NCI-H460 (cell line): ENCODE measurements around the genes OR6J1 and OXA1L.

DNA sequence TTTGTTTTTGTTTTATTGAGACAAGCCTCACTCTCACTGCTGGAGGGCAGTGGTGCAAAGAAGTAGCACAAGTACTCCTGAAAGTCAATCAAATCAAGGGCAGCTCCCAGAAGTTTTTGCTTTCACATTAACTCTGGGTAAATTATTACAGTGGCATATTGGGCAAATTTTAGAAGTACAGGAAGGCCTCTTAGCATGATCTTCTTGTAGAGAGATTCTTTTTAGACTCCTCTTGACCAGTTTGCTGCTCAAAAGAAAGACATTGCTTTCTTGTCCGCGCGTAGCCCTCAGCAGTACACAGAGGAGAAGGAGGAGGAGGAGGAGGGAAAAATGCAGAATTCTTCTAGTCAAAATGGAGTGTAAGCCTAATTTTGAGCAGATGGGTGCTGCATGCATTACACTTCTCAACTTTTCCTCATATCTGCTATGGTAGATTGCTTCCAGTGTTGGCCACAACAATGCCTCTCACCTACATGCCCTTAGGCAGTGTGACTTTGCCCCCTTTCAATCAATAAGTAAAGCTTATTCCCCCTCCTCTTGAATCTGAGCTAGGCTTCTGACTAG, 3.0 kb upstream of the METTL3 start:
RAMPAGE:
- cytosol, long total RNA, result no peak
- long total RNA, result no peak
- nucleus, long total RNA, result no peak

DNA sequence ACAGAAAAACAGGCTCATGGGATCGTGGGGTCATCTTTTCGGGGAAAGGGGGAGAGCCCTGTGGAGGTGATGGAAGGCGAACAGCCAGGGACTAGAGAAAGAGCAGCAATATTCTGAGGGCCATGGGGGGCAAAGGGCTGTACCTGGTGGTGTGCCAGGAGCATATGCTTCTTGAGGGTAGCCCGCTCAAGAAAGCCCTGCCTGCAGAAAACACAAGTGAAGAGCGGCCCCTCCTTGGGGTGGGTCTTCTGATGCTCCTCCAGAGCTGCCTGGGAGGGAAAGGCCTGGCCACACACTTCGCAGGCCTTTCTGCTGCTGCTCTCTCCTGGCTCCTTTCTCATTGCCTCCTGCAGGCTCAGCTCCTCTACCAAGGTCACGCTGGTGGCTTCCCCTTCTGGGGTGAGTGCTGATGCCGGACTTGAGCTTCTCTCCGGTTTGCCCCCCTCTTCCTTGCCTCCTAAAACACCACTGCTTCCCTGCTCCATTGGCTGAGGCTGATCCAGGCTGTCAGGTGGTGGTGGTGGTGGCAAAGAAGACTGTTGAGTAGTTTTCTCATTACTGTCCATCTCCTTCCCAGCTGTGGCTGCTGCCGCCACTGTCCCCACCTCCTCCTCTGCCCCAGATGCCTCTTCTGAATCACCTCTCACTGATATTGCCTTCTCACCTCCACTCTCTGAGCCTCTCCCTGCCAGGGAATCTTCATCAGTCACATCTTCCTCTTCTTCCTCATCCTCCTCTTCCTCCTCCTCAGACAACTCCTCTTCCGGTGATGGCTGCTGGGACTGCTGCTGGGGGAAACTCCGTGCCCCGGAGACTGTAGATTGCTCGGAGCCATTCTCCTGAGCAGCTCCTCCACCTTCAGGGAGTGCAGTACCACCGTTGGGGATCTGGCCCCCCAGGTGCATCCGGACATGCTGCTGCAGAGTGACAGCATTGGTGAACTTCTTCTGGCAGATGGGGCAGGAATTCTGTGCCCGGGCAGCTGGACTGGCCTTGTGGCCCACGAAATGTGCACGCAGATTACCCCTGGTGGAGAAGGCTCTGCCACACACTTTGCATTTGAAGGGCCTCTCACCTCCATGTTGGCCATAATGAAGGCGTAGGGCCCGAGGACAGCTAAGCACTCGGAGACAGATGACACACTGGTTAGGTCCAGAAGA, 3.1 kb downstream of the SALL2 start:
RAMPAGE:
- cytosol, long total RNA, result no peak
- long total RNA, result no peak
- nucleus, long total RNA, result no peak

GRCh38 chr14:21737071-21737379, 63.4 kb upstream of the OR4E1 start:
RAMPAGE:
- cytosol, long total RNA, result no peak
- long total RNA, result no peak
- nucleus, long total RNA, result no peak

DNA sequence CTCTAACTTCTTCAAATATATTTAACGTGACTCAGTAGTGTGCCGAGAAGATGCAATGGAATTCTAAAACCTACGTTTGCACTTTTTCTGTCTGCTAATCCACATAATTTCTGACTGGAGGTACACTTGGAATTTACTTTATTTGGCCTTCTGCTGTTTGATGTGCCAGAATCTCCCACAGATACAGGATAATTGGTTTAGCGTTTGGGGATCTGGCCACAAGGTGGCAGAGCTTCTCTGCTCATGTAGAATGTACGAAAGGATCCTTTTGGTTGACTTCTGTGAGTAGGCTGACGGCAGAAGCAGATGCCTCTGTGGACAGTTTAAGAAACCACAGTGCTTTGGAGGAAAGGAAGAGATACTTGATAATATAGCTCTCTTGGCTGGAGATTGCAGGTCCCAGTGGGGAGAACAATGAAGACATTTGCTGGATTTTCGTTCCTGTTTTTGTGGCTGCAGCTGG, 75.2 kb upstream of the OR4E1 start:
RAMPAGE:
- cytosol, long total RNA, result no peak
- long total RNA, result no peak
- nucleus, long total RNA, result no peak

DNA sequence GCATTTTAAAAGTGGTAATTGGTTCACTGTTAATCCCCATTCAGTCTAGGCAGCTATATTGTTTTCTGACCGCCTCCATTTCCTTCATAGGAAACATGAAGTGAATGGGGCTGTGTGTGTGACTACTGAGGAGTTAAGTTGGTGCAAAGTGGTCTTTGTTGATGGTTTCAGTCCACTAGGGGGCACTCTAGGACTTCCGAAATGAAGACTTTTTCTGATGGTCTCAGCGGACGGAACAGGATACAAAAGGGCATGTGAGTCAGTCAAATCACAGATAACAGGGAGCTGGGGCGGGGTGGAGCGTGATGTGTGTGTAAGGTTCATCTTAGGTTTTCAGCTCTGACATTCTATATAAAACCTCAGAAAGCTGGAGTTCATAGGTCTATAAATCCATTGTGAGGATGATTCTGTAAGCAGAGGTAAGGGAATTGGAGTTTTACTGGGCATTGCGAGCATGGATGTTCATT, 240.2 kb upstream of the OR4E1 start:
RAMPAGE:
- cytosol, long total RNA, result no peak
- long total RNA, result no peak
- nucleus, long total RNA, result no peak

GRCh38 chr14:22002775-22003316, 329.2 kb upstream of the OR4E1 start:
RAMPAGE:
- cytosol, long total RNA, result no peak
- long total RNA, result no peak
- nucleus, long total RNA, result no peak

GRCh38 chr14:22040376-22040764, 366.8 kb upstream of the OR4E1 start:
RAMPAGE:
- cytosol, long total RNA, result no peak
- long total RNA, result no peak
- nucleus, long total RNA, result no peak

GRCh38 chr14:22071093-22071656, 397.6 kb upstream of the OR4E1 start:
RAMPAGE:
- cytosol, long total RNA, result no peak
- long total RNA, result no peak
- nucleus, long total RNA, result no peak

GRCh38 chr14:22449364-22450132, 139.5 kb downstream of the DAD1 start:
RAMPAGE:
- cytosol, long total RNA, result no peak
- long total RNA, result no peak
- nucleus, long total RNA, result no peak

DNA sequence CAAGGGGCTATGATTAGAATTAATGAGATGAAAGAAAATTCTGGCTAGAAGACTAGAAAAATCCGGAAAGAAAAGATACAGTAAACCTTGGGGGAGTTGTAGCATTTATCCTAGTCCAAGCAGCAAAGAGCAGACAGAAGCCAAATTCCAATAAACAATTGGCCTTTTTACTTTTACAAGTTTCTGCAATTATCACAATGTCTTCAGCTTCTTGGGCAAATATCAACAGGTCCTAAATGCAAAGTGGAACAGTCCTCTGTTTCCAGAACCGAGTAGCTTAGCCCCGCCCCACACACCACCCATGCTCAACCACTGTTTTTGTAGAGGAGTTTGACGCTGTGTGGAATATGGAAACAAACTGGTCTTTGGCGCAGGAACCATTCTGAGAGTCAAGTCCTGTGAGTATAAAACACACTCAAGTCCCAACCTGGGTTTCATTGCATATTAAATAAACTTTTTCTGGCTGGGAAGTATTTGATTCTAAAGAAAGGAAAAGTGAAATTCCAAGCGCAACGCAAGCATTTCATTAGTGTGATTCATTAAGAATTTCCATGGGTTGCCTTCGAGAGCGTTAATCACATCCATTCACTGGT, 96.4 kb downstream of the DAD1 start:
RAMPAGE:
- cytosol, long total RNA, result no peak
- long total RNA, result no peak
- nucleus, long total RNA, result no peak

GRCh38 chr14:22493147-22493497, 95.9 kb downstream of the DAD1 start:
RAMPAGE:
- cytosol, long total RNA, result no peak
- long total RNA, result no peak
- nucleus, long total RNA, result no peak

RAMPAGE:
- cytosol, long total RNA, result no peak
- long total RNA, result no peak
- nucleus, long total RNA, result no peak
Measured at GRCh38 chr14:22511618-22512041, 77.4 kb downstream of the DAD1 start.

RAMPAGE:
- cytosol, long total RNA, result no peak
- long total RNA, result no peak
- nucleus, long total RNA, result no peak
Measured at GRCh38 chr14:22547937-22548384, 41.1 kb downstream of the DAD1 start.

GRCh38 chr14:22556900-22557713, 31.9 kb downstream of the DAD1 start:
RAMPAGE:
- cytosol, long total RNA, result no peak
- long total RNA, result no peak
- nucleus, long total RNA, result no peak

GRCh38 chr14:22563738-22564427, 25.1 kb downstream of the DAD1 start:
RAMPAGE:
- cytosol, long total RNA, result no peak
- long total RNA, result no peak
- nucleus, long total RNA, result no peak

DNA sequence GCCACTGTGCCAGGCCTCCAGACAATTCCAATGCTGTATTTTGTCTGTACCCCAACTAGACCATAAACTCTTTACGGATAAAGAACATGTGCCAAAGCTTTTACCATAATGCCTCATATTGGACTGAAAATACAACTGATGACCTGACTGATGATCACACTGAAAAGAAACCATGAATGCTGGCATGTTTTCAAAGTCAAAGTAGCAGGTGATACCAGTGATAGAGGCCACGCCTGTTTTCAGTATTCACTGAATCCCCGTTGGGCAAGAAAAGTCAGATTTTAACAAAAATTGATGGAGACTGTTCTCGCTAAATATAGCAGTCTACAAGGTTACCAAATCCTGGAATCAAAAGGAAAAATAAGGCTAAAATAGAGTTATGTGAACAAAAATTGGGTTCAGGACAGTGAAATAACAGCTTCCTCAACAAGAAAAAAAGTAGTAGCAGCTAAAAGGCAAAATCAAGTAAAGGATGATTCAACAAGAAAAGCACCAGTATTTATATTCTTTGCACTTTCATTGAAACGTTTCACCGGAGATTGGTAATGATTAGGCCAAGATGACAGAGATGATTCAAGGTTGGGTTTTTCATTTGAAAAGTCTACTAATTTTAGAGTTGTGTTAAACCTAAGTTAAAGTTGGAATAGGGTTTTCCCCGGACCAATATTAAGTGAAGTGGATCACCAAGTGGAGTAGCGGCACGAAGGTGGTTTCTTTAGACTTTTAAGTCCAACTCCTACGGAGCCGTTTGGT, 828 bp downstream of the DAD1 start:
RAMPAGE:
- cytosol, long total RNA, result no peak
- long total RNA, result no peak
- nucleus, long total RNA, result no peak

RAMPAGE:
- cytosol, long total RNA, result no peak
- long total RNA, result no peak
- nucleus, long total RNA, result no peak
Measured at GRCh38 chr14:22597739-22598057, 402 bp upstream of the ABHD4 start.

RAMPAGE:
- cytosol, long total RNA, result no peak
- long total RNA, result no peak
- nucleus, long total RNA, result no peak
Measured at GRCh38 chr14:22614094-22614609, 16.1 kb downstream of the ABHD4 start.

GRCh38 chr14:22644144-22644550, at the start of gene OR6J1:
TSS of gene OR6J1 (minus strand) at chr14:22644352.
RAMPAGE:
- cytosol, long total RNA, result no peak
- long total RNA, result no peak
- nucleus, long total RNA, result no peak

DNA sequence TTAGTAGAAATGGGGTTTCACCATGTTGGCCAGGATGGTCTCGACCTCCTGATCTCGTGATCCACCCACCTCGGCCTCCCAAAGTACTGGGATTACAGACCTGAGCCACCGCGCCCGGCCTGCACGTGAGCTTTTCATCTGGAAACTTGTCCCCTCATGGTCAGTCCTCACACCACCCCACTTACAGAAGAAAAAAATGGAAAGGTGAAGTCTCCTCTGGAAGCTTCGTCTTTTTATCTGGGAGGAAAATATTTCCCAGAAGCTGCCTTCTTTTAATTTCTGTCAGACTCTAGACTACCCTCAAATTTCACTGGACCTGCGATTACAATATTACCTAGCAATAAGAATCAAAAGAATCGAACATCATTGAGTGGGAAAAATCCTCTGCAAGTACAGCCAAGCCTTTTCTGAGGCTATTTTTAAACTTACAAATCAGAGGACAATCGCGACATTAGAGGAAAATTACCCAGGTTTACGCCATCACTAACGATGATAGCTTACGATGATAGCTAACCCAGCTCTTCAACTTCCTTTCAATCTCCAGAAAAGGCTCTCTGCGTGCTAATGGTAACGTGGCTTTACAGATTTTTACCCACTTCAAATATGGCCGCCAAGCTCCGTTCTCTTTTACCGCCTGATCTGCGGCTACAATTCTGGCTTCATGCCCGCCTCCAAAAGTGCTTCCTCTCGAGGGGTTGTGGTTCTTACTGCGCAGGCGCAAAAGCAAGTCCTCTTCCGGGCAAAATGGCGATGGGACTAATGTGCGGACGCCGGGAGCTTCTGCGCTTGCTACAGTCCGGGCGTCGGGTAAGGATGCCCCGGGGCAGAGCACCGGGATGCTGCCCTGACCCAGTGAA, at the start of gene OXA1L:
Gene OXA1L (plus strand): TSS at position 731 of the 857 bp plus-strand sequence.
RAMPAGE:
- cytosol, long total RNA, result no peak
- long total RNA, result no peak
- nucleus, long total RNA, result no peak